Left ventricle myocardium (tissue), 1 donor: ENCODE measurements around a stretch of chr1.

DNA sequence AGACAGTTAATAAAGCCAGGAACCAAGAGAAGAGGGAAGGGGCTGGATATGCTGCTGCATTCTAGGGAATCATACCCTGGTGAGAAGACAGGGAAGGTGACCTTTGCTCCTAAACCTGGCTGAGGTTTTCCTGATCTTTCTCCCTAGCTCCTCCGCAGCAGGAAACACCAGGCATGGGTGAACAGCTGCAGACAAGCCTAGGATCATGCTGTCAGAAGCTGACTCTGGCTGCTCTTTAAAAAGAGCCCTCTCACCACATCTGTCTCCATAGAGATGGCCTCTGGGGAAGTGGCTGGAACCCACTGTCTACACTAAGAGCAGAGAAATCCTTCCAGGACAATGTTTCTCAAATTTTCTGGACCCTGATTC is 57.6 kb downstream of the CD34 start:
- PRO-cap: no peak

GRCh38 chr1:207863611-207864383 is 47.1 kb downstream of the CD34 start:
- PRO-cap: no peak

DNA sequence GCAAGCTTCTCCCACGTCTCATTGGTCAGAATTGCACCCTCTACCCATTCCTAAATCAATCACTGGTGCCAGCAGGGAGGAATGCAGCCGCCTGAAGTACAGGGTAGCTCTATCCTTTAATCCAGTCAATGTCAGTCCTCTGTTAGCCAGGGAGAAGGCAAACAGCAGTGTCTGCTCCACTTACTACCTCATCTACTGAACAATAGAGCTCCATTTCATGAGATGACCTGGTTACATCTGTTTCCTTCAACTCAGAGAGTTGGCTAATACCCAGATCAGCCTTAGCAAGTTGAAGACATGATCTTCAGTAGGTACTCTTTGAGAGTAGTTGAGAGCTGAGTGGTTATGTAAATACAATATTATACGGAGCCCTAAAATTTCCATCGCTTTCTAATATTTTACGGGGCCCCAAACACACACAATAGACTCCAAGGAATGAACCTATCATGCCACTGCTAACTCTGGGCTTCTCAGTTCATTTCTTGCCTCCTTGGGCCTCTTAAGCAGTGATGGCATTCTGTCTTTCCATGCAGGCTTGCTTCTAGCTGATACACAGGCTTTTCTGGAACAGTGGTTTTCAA is 46.1 kb upstream of the CD34 start:
- PRO-cap: no peak

- PRO-cap: no peak
These were observed 140.2 kb upstream of the CD34 start for GRCh38 chr1:208051055-208051583.

- PRO-cap: no peak
These were observed 162.3 kb upstream of the CD34 start for GRCh38 chr1:208073273-208073553.

DNA sequence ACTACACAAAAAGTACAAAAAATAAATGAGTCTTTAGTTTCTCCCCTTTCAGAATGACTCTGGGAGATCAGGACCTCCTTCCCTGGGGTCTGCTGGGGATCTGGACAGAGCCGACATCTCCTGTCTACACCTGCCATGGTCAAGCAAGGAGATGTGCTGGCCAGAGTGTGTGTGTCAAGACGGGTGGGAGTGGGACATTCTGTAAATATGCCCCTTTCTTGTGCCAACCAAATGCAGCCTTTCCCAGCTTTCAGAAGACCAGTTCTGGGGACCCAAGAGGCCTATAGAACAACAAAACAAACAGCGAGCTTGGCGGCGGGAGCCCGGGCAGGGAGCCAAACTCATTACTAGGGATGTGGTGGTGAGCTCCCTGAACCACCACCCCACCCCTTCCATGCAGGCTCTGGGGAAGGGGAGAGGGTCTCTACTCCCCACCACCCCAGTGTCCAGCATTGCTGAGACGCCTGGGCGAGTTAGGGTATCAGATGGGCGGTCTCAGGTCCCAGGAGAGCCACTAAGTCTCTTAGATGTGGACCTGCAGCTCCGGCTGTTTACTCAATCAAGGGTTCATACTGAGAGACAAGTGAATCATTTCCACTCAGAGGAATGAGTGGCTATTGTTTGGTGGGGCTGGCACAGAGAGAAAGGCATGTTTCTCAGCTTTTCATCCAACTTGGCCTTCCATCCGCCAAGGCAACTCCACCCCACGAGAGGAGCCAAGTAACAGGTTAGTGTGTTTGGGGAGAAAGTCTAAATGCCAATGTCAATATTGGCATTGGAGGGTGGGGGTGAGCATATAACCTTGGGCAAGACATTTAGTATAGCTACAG is 41.1 kb downstream of the PLXNA2 start:
- PRO-cap: no peak

- PRO-cap: no peak
These were observed 9.5 kb downstream of the PLXNA2 start for GRCh38 chr1:208234484-208235248.

DNA sequence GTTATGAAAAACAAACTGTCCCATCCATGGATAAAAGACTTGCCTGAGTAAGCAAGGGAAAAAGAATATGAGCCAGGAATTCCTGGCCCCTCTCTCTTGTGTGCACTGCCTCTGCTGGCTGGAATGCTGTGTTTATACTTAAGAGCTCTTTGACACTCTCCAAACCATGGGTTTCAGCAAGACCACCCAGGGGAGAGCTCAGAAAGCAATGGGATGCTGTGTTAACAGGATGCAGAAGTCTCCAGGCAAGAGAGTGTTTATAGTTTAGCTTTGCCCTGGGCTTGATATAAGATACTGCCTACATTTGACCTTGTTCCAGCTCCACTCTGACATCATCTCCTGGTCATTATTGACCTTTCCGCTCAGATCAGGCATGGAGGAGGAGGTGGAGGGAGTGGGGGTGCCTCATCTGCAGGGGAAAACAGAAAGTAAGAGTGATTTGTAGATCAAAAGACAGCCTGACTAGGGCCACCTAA is 232.2 kb upstream of the PLXNA2 start:
- PRO-cap: no peak

DNA sequence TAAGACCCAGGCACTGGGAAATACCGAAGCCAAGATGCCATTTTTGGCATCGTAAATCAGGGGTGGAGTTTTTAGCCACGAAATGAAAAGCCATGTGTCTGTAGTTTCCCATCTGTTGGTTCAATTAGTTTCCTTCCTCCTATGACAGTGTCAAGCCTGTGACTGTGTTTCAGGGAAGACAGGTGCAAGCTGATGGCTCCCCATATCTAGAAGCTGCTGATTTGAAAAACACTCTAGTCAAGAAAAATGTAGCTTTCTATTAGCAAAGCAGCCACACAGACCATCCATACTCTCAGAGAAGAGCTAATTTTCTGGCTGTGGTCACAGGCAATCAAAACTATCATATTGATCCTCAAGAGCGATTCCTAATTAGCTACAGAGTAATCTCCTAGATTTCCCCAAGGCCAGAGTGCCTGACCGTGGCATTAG is 480.3 kb upstream of the CAMK1G start:
- PRO-cap: no peak

GRCh38 chr1:209429910-209430548 is 153.5 kb upstream of the CAMK1G start:
- PRO-cap: no peak

- PRO-cap: no peak
These were observed 1.1 kb downstream of the LAMB3 start for GRCh38 chr1:209650846-209651736.

DNA sequence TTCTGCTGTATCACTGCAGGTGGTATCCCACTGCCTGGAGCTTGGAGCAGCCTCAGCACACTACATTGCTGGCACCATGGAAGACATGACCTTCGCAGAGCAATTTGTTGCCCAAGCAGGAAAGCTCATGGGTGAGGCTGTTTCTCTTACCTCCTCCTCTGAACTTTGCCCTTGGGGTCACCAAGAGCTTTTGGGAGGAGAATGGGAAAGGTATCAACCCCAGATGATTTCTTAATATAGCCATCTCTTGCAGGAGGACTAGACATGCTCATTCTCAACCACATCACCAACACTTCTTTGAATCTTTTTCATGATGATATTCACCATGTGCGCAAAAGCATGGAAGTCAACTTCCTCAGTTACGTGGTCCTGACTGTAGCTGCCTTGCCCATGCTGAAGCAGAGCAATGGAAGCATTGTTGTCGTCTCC is 2.1 kb downstream of the HSD11B1 start:
- PRO-cap: no peak

- PRO-cap: no peak
These were observed 17.3 kb downstream of the HSD11B1 start for GRCh38 chr1:209721955-209722306.

GRCh38 chr1:209790441-209791216 is 6.3 kb upstream of the C1orf74 start:
- PRO-cap: no peak

- PRO-cap: no peak
These were observed 694 bp downstream of the IRF6 start for GRCh38 chr1:209805009-209805887.

- PRO-cap: no peak
These were observed 10.0 kb upstream of the IRF6 start for GRCh38 chr1:209815950-209816299.

- PRO-cap: no peak
These were observed 12.1 kb downstream of the UTP25 start for GRCh38 chr1:209839549-209840668.

DNA sequence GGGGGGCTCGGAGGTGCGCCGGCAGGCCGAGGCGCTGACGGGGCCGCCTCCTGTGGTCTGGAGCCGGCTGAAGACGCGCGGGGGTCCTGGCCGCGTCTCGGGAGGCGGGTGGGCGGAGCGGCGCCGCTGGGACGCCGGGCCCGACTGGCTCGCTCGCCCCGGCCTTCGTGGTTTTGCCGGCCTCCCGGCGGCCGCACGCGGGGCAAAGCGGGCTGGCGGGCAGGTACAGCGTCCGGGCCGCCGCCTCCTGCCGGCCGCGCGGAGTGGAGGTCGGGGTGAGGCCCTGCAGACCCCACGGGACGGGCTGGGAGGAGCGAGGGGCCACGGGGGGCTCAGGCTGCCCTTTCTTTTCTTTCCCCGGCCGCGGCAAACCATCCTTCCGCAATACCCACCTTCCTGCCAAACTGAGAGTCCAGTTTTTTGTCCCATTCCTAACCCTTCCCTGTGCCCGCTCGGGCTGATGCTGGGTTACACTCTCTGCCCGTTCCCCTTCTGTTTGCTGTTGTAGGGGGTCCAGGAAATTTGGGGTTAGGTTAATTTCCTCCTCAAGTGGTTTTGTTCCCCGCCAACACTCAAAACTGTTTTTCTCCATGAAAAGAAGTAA is 413 bp downstream of the SYT14 start:
- PRO-cap: no peak

- PRO-cap: no peak
These were observed 131.9 kb downstream of the SYT14 start for GRCh38 chr1:210070017-210070216.

GRCh38 chr1:210987914-210988325 is 146.0 kb downstream of the KCNH1 start:
- PRO-cap: no peak